ENCODE measurements around the gene AGAP1.

DNA sequence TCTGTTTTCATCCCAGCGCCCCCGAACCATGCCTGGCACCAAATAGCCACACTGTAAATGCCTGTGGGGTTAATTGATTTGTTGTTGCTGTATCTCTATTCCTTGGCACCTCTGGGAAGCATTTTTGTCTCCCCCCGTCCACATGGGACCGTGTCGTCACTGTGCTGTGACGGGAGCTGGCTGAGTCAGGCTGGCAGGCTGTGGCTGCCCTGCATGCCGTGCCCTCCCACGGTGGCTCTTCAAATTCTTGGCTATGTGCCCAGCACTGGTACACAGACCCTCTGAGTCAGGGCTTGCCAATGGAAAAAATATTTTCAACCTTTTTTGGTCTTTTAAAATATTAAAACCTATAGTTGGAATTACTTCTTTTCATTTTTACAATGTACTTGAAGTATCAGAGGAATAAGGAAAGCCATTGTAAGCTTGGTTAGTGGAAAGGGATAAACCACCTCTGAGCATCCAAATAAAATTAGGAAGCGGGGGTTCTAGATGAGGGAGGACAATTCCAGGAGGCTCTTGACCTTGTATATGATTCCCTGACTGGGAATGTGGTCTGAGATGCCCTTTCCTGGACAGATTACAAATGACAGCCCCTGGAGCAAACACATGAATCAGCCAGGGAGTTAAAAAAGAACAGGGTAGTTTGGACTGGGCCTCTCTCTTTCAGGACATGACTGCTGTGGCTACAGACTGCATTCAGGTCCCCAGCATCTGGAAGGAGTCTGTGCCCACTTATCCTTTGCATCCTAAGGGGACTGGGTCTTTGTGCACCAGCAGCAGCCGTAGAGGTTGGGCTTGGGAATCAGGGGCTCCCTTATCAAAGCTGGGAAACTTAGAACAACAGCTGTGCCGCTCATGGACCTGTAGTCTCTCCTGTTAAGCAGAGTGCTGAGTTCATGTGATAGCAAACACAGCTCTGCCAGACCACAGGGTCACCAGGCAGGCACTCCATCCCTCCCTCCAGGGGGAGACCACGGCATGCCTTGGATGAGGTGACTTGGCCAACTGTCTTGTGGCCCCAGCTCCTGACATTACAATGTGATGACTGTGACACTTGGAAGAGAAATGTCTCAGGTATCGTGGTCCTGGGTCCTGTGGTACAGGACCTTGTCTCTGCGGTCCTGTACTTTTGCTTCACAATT, 59.6 kb downstream of the DGKD start:
- PRO-cap = no peak
- RAMPAGE, long total RNA, 5 experiments = start-site peak on the plus strand in 3 of 5 experiments, centred at positions 654 to 930 of the sequence, 10 to 108 reads per replicate
- RRBS = no CpG with 5 or more reads among the region's 14 CpGs

- PRO-cap = no peak
- RAMPAGE, long total RNA, 5 experiments = no peak in any of the 5 experiments
- RRBS = no CpG with 5 or more reads among the region's 6 CpGs
These were observed 65.6 kb downstream of the DGKD start for GRCh38 chr2:233419903-233420239.

DNA sequence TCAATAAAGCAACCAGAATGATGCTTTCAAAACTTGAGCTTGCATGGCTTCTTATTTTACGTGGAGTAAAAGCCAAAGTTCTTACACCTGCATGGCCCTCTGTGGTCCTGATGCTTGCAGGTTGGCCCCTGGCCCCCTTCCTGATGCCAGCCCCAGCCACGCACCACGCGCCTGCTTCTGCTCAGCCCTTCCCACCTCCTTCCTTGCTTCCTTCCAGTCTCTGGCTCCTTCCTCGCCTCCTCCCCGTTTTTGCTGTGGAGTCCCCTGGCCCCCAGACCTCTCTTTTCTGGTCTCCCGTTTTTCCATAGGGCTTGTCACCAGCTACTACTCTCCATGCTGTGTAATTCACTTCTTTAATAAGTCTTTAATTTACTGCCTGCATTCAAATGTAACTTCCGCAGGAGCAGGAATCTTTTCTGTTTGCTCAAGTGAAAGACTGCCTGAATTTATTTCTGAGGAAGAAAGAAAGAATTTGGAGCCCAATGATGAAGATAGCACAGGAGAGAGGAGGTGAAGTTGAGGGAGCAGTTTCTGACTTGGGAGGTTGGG, 67.2 kb downstream of the DGKD start:
- PRO-cap = unidirectional peak, minus-strand start at position 142 of the sequence; unidirectional peak, minus-strand start at position 205 of the sequence
- RAMPAGE, long total RNA, 5 experiments = no peak in any of the 5 experiments
- RRBS = no CpG with 5 or more reads among the region's 8 CpGs

GRCh38 chr2:233440719-233441333, 86.5 kb downstream of the DGKD start:
- PRO-cap = no peak
- RAMPAGE, long total RNA, 5 experiments = start-site peak on the plus strand in 2 of 5 experiments, at chr2:233441004-233441134 at its widest, 13 to 54 reads per replicate
- RRBS = no CpG with 5 or more reads among the region's 16 CpGs

DNA sequence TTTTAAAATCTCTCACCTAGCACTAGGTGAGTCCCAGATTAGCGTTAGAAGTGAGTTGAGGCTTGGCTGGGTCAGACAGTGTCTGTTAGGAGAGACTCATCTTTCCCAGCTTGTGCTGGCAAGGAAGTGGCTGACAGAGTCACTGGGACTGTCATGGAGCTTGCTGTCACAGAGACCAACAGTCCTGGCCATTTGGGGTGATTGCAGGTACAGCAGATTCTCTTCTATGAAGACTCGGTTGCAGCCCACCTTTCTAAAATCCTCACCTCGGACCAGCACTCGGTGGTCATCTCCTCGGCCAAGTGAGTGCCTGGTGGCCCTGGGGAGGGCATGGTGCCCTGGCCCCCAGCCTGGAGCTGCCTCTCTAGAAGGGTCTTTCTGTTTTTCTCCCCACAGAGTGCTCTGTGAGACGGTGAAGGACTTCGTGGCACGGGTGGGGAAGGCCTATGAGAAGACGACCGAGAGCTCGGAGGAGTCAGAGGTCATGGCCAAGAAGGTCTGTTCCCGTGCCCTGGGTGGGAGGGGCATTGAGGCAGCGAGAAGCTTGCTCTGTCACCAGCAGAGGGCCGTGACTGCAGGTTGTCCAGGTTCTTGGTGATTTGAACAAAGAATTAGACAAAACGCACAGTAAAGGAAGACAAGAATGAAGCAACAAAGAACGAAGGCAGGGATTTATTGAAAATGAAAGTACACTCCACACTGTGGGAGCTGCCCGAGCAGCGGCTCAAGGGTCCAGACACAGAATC, 93.8 kb downstream of the DGKD start:
- PRO-cap = no peak
- RAMPAGE, long total RNA, 5 experiments = start-site peak on the plus strand in 4 of 5 experiments, centred at positions 92 to 518 of the sequence, 11 to 111 reads per replicate
- RRBS = no CpG with 5 or more reads among the region's 18 CpGs

DNA sequence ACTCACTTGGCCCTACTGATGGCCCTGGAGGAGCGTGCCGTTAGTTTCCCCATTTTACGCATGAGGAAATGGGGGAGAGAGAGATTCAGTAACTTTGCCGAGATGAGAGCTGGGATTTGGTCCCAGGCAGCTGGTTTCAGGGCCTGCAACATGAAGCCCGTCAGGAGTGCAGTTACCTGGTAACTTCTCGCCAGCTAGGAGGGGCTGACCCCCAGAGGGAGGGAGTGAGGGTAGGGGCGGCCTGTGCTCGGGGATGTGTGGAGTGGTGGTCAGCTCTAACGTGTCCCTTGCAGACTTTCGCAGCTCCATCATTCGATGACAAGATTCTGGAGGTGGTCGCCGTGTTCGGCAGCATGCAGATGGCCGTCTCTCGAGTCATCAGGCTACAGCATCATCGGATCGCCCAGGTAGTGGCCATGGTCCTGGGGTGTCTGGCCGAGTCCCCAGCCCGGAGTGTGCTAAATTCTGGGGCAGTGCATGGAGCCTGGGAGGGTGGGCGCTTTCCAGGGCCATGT, 103.8 kb downstream of the DGKD start:
- PRO-cap = no peak
- RAMPAGE, long total RNA, 5 experiments = start-site peak on the plus strand in 3 of 5 experiments, centred at positions 247 to 313 of the sequence, 19 to 22 reads per replicate
- RRBS = no CpG with 5 or more reads among the region's 21 CpGs

- PRO-cap = bidirectional peak, plus-strand start at chr2:233481917, minus-strand start at chr2:233481758
- RAMPAGE, long total RNA, 5 experiments = no peak in any of the 5 experiments
- RRBS = no CpG with 5 or more reads among the region's 22 CpGs
These were observed 84.9 kb downstream of the USP40 start for GRCh38 chr2:233481491-233482328.

- PRO-cap = no peak
- RAMPAGE, long total RNA, 5 experiments = no peak in any of the 5 experiments
- RRBS = no CpG with 5 or more reads among the region's 5 CpGs
These were observed 14.8 kb upstream of the UGT1A1 start for GRCh38 chr2:233745119-233745879.

- PRO-cap = no peak
- RAMPAGE, long total RNA, 5 experiments = no peak in any of the 5 experiments
- RRBS = no CpG with 5 or more reads among the region's 5 CpGs
These were observed 1.0 kb upstream of the UGT1A1 start for GRCh38 chr2:233758884-233759564.

DNA sequence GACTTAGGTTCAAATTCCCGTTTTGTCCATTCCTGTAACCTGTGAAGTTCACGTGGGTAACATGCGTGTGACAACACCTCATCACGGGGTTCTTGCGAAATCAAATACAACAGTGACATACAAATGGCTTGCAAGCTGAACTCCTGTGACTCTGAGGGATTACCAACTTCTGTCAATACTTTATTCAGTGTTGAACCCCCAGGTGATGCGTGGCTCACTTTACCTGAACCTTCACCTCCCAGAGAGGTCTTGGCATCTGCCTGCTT, 207.8 kb downstream of the ARL4C start:
- PRO-cap = no peak
- RAMPAGE, long total RNA, 5 experiments = no peak in any of the 5 experiments
- RRBS = no CpG with 5 or more reads among the region's 6 CpGs

GRCh38 chr2:234335373-234336329, 161.2 kb downstream of the ARL4C start:
- PRO-cap = bidirectional peak, plus-strand start at chr2:234335840, minus-strand start at chr2:234335830; unidirectional peak, plus-strand start at chr2:234336141
- RAMPAGE, long total RNA, 5 experiments = no peak in any of the 5 experiments
- RRBS = no CpG with 5 or more reads among the region's 21 CpGs

DNA sequence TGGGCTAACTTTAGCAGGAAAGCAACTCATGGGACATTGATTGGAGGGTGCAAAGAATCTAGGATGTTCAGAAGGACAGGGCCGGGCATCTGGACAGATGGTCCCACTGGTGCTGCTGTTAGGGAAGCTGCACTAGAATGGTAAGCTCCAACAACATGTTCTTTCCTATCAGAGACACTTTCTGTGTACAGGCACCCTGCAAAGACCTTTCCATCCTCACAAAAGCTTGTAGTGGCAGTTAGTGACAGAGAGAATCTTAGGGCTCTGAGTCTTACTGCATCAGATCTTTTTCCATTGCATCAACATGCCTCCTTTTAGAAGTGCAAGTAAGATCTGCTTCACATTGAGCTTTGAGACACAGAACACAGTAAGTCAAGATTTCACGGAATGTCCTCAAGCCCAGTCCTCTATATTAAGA, 52.7 kb downstream of the ARL4C start:
- PRO-cap = no peak
- RAMPAGE, long total RNA, 5 experiments = no peak in any of the 5 experiments
- RRBS = no CpG with 5 or more reads among the region's 2 CpGs

DNA sequence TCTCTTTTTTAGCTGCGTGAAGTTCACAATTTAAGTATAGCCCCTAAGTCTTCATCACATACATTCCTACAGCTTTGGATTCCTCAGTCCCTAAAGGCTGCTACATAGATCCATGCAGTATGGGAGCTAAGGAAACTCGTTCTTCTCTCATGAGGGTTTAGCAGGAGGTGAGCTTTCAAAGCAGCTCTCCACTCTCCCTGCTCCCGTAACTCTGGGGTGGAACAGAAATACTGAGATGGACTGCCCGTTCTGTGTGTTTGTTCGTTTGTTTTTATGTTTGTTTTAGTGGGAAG, 156.6 kb upstream of the SH3BP4 start:
- PRO-cap = no peak
- RAMPAGE, long total RNA, 5 experiments = no peak in any of the 5 experiments
- RRBS = no CpG with 5 or more reads among the region's 5 CpGs

- PRO-cap = no peak
- RAMPAGE, long total RNA, 5 experiments = no peak in any of the 5 experiments
- RRBS = no CpG with 5 or more reads among the region's 6 CpGs
These were observed 108.4 kb upstream of the SH3BP4 start for GRCh38 chr2:234843404-234843896.

DNA sequence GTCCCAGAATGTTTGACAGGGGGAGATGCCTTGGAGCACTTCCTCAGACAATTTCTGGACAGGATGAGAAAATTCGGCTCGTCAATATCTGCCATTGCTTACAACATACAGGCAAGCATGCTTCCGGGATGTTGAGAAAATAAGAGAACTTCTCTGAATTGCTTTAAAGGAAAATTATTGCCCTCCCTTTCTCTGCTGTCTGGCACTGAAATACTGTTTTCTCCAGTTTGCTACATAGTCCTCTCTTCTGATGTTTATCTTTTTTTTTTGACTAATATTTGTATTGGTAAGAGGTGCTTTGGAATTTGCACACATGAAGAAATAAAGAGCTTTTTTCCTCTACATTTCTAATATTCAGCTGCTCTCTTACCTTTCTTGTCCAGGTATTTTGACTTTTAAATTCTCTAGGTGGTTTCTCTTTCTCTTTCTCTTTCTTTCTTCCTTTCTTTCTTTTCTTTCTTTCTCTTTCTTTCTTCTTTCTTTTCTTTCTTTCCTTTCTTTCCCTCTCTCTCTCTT, 77.0 kb upstream of the SH3BP4 start:
- PRO-cap = no peak
- RAMPAGE, long total RNA, 5 experiments = no peak in any of the 5 experiments
- RRBS = no CpG with 5 or more reads among the region's 3 CpGs

GRCh38 chr2:235063371-235063899, 111.6 kb downstream of the SH3BP4 start:
- PRO-cap = no peak
- RAMPAGE, long total RNA, 5 experiments = no peak in any of the 5 experiments
- RRBS = 33% methylated on average over 5 of the region's 17 CpGs

- PRO-cap = no peak
- RAMPAGE, long total RNA, 5 experiments = no peak in any of the 5 experiments
- RRBS = no CpG with 5 or more reads among the region's 6 CpGs
These were observed 193.1 kb downstream of the SH3BP4 start for GRCh38 chr2:235144899-235145400.

GRCh38 chr2:235493491-235494393, at the start of gene AGAP1:
Gene AGAP1 (plus strand): TSS chr2:235494043.
- PRO-cap = bidirectional peak, plus-strand start at chr2:235494078, minus-strand start at chr2:235493855
- RAMPAGE, long total RNA, 5 experiments = no peak in any of the 5 experiments
- RRBS = 1% methylated on average over 66 of the region's 123 CpGs

DNA sequence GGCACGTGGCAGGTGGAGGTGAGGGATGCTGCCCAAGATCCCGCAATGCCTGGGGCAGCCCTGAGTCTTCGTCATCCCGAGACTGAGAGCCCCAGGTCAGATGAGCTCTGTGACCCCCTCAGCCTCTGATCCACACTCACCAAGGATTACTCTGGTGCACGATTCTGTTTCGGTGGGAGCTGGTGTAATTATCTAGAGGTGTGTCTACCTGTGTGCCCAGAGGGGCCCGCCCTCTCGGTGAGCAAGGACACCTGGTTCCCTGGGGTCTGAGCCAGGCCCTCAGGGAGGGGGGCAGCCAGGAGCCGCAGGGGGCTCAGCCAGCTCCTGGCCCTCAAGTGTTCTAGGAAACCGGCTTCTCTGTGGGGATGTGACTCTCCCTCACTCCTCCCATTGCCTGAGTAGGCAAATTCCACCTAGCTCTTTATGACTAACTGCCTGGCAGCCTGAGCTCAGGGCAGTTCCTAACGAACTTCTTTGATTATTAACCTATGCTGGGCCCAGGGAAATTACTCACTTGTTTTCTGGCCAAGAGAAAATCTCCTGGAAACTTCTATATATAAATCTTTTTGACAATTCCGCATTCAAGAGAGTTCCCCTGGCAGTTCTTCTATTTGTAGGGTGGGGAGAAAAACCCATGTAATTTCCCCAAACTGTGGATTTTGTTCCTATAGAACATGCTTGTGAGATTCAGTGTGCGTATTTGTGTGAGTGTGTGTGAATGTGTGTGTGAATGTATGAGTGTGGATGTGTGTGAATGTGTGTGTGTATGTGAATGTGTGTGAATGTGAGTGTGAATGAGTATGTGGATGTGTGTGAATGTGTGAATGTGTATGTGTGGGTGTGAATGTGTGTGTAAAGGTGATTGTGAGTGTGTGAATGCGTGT, 17.5 kb downstream of the AGAP1 start:
- PRO-cap = no peak
- RAMPAGE, long total RNA, 5 experiments = start-site peak on the plus strand in 2 of 5 experiments, centred at positions 473 to 782 of the sequence, 5 to 17 reads per replicate
- RRBS = no CpG with 5 or more reads among the region's 14 CpGs

GRCh38 chr2:235542687-235543826, 49.2 kb downstream of the AGAP1 start:
- PRO-cap = bidirectional peak, plus-strand start at chr2:235543051, minus-strand start at chr2:235542843
- RAMPAGE, long total RNA, 5 experiments = start-site peak on the plus strand in 1 of 5 experiments, at chr2:235542647-235543466 at its widest, 6 reads per replicate
- RRBS = no CpG with 5 or more reads among the region's 25 CpGs

Measured in stomach (tissue), 7 donors.